ENCODE measurements around the genes MYOCD, CDRT15 and ZSWIM7.

GRCh38 chr17:11598801-11599304 lies 583 bp downstream of the DNAH9 start:
- PRO-cap: no peak
- CAGE, long polyA plus RNA: no peak

GRCh38 chr17:11618856-11619197 lies 20.6 kb downstream of the DNAH9 start:
- PRO-cap: no peak
- CAGE, long polyA plus RNA: no peak

DNA sequence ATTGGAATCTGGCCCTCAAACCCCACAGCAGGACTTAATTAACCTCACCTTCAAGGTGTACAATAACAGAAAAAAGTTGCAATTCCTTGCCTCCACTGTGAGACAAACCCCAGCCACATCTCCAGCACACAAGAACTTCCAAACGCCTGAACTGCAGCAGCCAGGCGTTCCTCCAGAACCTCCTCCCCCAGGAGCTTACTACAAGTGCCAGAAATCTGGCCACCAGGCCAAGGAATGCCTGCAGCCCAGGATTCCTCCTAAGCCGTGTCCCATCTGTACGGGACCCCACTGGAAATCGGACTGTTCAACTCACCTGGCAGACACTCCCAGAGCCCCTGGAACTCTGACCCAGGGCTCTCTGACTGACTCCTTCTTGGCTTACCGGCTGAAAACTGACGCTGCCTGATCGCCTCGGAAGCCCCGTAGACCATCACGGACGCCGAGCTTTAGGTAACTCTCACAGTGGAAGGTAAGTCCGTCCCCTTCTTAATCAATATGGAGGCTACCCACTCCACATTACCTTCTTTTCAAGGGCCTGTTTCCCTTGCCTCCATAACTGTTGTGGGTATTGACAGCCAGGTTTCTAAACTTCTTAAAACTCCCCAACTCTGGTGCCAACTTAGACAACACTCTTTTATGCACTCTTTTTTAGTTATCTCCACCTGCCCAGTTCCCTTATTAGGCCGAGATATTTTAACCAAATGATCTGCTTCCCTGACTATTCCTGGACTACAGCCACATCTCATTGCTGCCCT lies 23.1 kb downstream of the ZNF18 start:
- PRO-cap: no peak
- CAGE, long polyA plus RNA: no peak

GRCh38 chr17:12043101-12043993 lies 22.7 kb downstream of the MAP2K4 start:
- PRO-cap: no peak
- CAGE, long polyA plus RNA: no peak

DNA sequence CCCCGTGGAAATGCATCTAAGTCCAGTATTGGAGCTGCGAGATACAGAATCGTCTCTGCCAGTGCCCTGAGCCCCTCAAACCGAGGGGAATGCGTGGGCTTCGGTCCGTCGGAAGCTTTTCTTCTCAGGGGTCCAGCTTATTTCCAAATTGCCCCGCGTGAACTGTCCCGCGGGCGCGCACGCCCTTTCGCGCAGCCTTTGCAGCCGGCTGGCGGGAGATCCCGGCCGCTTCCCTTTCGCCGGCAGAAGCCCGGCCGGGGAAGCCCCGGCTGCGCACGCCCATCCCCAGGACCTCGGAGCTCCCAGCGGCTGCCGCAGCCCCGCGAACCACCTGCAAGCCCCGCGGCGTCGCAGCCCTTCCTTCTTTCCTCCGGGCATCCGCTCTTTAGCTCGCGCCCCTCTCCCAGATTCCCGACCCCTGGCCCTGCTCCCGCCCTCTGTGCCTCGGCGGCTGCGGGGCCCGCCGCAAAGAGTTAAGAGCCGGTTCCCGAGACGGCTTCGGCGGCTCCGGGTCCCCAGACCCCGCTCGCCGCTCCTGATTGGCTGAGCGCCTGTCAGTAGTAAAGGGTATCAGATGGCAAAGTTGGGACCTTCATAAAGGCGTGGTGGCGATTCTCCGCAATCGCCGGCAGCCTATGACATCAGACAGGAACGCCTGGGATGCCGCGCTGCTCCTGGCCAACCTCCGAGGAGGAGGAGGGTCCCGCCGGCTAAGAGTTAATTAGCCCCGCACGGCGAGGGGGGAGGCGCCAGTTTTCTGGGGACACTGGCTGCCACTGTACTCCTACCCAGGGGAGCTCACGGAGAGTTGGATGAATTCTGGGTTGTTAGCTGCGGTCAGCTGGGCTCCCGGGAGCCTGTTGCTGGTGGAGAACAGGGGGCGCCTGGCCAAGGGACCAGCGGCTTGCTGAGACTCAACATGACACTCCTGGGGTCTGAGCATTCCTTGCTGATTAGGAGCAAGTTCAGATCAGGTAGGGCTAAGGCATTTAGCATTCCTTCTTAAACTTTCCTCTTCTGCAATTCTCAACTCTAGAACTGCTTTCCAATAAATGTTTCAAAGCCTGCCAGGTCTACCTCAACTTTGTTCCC lies at the start of gene MYOCD:
Gene MYOCD, plus strand, starts transcription at position 621 of the 1,092 bp plus-strand sequence.
- PRO-cap: no peak
- CAGE, long polyA plus RNA: no peak

- PRO-cap: no peak
- CAGE, long polyA plus RNA: no peak
Observed at GRCh38 chr17:12690966-12691694, 25.4 kb downstream of the MYOCD start.

DNA sequence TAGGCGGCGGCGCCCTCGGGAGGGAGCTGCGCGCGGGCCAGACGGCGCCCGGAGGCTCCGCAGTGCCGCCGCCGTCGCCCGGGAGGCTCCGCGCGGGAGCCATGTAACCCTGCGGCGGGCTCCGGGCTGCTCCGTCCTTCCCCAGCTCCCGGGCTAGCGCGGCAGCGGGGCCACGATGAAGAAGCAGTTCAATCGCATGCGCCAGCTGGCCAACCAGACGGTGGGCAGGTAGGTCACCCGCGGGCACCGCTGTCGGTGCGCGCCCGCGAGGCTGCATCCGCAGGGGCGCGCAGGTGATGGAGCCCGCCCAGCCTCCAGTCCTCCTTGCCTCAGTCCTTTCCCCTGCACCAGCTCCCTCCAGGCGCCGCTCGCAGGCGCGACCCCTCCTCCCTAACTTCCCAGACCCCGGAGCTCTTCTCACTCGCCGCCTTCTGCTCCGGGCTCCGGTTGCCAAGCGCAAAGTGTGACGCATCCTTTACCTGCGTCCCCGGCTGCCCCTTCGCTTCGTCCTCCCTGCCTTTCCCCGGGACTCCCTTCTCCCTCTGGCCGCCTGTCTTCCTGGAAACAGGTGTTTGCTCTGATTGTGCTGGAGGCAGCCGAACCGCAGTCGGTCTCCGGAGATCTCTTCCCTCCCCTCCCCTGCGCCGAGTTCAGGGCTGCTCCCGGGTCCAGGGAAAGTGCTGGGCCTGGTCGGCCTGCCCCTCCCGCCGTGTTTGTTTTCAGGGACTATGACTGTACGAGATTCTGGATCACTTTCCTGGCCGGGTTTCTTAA lies 553 bp downstream of the ARHGAP44 start:
- PRO-cap: no peak
- CAGE, long polyA plus RNA: no peak

- PRO-cap: no peak
- CAGE, long polyA plus RNA: no peak
Observed at GRCh38 chr17:12831178-12831432, 41.8 kb downstream of the ARHGAP44 start.

- PRO-cap: no peak
- CAGE, long polyA plus RNA: no peak
Observed at GRCh38 chr17:12927442-12927948, 90.3 kb downstream of the ELAC2 start.

- PRO-cap: no peak
- CAGE, long polyA plus RNA: no peak
Observed at GRCh38 chr17:13062410-13062916, 44.6 kb upstream of the ELAC2 start.

DNA sequence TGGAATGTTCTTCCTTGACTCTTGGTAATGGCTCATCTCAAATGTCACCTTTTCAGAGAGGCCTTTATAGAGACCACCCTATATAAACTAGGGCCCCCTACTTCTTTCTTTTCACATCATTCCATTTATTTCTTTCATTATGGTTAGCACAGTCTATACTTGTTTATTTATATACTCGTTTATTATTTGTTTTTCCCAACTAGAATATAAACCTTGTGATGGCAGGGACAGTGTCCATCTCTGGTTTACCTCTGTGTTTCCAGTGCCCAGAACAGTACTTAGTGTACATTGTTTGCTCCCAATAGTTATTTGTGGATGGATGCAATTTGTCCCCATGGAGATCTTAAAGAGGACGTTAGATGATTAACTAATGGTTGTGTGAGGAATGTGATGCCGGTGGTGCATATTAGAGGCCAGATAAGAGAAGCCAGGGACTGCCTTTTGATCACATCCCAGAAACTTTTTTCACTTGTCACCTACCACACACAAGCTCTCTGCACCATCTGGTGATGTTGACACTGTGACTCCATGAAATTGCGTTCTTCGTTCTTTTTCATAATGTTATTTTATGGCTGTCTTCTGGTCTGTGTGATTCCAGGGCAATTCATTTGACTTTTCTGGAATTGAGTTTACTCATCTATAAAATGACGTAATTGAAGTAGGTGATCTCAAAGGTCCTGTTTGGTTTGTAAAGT lies 1.0 kb downstream of the COX10 start:
- PRO-cap: no peak
- CAGE, long polyA plus RNA: no peak

- PRO-cap: no peak
- CAGE, long polyA plus RNA: no peak
Observed at GRCh38 chr17:14236704-14236970, at the start of gene CDRT15. Gene CDRT15, minus strand, starts transcription at chr17:14236862.

- PRO-cap: no peak
- CAGE, long polyA plus RNA: no peak
Observed at GRCh38 chr17:14329860-14331070, 29.4 kb downstream of the HS3ST3B1 start.

DNA sequence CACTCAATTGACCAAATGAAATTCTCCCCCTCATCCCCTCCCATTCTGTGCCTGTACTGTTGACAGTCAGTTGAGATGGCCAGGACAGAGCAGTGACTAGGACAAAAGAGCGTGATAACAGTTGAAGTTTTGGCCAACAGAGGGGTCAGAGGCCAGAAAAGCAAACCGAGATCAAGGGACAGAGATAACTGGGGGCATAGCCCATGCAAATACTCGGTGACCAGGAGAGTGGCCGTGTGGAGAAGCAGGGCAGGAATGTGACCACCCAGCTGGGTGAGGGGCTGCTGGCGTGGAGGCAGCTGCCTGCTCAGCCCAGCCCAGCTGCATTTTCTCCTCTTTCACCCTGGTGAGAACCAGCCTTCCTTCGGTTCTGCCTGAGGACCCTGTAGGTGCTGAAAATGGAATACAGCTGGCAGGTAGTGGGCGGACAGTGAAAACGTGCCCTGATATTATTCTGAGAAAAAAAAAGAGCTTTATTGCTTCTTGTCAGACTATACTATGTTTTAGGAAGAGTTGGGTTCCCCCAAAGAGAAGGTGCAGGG lies 72.3 kb downstream of the HS3ST3B1 start:
- PRO-cap: no peak
- CAGE, long polyA plus RNA: no peak

- PRO-cap: no peak
- CAGE, long polyA plus RNA: no peak
Observed at GRCh38 chr17:15463340-15463976, 4.0 kb downstream of the CDRT4 start.

GRCh38 chr17:15642519-15643208 lies 23.2 kb upstream of the FBXW10B start:
- PRO-cap: no peak
- CAGE, long polyA plus RNA: no peak

- PRO-cap: no peak
- CAGE, long polyA plus RNA: no peak
Observed at GRCh38 chr17:15782786-15783291, 50.8 kb downstream of the TBC1D26 start.

DNA sequence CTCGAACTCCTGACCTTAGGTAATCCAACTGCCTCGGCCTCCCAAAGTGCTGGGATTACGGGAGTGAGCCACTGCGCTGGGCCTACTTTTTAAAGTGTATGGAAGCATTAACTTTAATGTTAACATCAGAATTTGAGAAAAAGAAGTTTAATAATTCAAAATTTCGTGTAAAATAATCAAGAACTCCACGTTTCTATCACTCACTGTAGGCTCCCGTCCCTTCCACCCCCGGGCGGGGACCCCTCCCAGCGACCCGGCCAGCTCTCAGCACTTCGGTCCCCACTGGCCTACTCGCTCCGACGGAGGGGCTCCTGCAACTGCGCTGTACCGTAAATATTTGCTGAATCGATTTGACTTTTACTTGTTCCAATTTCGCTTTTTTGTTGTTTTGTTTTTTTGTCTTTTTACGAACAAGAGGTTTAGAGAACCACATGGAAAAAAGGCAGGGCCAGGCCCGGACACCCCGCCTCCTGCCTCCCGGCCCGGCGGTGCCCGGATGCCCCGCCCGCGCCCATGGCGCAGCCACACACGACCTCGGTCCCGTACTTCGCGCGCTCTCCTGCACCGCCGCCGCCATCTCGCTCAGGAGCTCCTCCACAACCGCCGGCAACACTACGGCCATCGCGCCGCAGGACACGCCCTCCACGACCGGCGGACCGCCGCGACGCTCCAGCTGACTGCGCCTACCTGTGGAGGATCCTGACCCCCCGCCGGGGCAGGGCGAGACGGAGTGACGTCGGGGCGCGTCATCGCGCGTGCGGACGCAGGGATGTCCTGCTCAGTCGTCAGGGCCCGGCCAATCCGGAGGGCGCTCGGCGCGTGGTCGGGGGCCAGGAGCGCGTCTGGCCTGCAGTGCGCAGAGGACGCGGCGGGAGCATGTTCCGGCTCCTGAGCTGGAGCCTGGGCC lies at the start of gene ZSWIM7:
Gene ZSWIM7, minus strand, starts transcription at position 732 of the 907 bp plus-strand sequence.
- PRO-cap: bidirectional peak, plus-strand start at position 852 of the sequence, minus-strand start at position 635 of the sequence
- CAGE, long polyA plus RNA: start-site peak on the minus strand centred at position 669 of the sequence, 153 bp wide, 1,132 and 1,521 reads in 2 replicates

GRCh38 chr17:16006048-16006636 lies 6.5 kb downstream of the TTC19 start:
- PRO-cap: no peak
- CAGE, long polyA plus RNA: no peak

GRCh38 chr17:16027184-16027717 lies 27.6 kb downstream of the TTC19 start:
- PRO-cap: no peak
- CAGE, long polyA plus RNA: no peak

Measured in B cell (primary cell).